Uterus (tissue), 7 donors: Measurements from ENCODE around the genes DTX3 and ATP23.

- PRO-cap, 4 experiments, result no peak in any of the 4 experiments
- RAMPAGE, long total RNA, 2 experiments, result start-site peak on the minus strand in 1 of 2 experiments, at chr12:57300095-57300329 at its widest, 8 reads per replicate
- RRBS, result no CpG with 5 or more reads among the region's 4 CpGs
Observed at GRCh38 chr12:57299774-57300490, 48.9 kb upstream of the STAC3 start.

DNA sequence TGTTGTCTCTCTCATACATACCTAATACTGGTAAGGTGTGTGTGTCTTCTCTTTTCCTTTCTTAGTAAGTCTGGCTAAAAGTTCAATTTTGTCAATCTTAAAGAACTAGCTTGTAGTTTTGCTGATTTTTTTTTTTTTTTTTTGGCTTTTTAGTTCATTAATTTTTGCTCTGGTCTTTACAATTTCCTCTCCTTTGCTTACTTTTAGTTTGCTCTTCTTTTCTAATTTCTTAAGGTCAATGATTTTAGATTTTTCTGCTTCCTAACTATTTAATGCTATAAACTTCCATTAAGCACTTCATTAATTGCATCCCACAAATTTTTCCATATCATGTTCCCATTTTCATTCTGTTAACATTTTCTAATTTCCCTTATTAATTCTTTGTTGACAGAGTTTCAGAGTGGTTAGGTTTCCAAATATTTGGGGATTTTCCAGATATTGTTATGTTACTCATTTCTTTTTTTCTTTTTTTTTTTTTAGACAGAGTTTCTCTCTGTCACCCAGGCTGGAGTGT is 73.3 kb downstream of the R3HDM2 start:
- PRO-cap, 4 experiments, result no peak in any of the 4 experiments
- RAMPAGE, long total RNA, 2 experiments, result no peak in any of the 2 experiments

DNA sequence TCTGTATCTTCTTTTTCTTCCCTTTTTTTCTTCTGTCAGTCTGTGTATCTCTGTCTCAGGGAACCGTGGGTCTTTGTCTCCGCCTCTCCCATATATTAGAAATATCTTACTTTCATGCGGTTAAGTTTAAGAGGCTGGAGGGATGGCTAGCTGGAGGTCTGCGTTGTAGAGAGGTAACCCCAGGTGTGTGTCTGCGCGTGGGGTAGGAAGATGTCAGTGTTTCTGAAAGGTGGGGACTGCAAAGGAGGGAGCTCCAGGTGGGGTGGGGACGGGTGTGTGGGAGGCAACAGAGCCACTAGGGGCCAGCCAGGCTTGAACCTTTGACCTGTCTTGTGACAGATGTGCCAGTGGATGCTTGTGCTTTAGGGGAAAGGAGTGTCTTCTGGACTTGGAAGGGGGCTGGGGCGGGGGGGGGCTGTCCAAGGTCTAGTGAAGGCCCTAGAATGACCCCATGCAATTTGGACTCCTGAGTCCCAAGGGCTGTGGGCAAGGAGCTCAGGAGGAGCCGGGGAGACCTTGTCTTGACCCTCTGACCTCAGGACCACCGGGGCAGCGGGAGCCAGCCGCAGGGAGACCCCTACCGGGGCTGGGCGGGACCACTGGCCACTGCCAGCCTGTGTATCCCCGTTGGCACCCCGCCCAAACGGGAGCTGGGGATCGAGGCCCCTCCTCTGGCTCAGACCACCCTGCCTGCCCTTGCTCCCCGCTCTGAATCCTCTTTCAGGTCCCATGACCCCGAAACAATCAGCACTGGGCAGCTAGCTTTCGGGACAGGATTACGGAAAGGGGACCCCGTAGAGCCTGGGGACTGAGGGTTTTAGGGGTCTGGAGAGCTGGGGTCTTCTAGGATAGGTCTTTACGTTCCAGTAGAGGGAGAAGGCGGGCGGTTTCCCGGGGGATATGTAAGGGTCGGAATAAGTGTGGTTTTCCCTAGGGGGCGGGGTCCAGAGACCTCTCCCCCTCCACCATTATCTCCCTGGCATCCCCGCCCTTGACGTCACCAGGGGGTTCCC is 1.1 kb downstream of the GLI1 start:
- PRO-cap, 4 experiments, result no peak in any of the 4 experiments
- RAMPAGE, long total RNA, 2 experiments, result no peak in any of the 2 experiments
- RRBS, result 2% methylated on average over 8 of the region's 31 CpGs

GRCh38 chr12:57475146-57475645 is 4.5 kb downstream of the ARHGAP9 start:
- PRO-cap, 4 experiments, result no peak in any of the 4 experiments
- RAMPAGE, long total RNA, 2 experiments, result start-site peak on the minus strand in 1 of 2 experiments, at chr12:57475343-57475395 at its widest, 5 reads per replicate
- RRBS, result 9% methylated on average over 20 of the region's 39 CpGs

DNA sequence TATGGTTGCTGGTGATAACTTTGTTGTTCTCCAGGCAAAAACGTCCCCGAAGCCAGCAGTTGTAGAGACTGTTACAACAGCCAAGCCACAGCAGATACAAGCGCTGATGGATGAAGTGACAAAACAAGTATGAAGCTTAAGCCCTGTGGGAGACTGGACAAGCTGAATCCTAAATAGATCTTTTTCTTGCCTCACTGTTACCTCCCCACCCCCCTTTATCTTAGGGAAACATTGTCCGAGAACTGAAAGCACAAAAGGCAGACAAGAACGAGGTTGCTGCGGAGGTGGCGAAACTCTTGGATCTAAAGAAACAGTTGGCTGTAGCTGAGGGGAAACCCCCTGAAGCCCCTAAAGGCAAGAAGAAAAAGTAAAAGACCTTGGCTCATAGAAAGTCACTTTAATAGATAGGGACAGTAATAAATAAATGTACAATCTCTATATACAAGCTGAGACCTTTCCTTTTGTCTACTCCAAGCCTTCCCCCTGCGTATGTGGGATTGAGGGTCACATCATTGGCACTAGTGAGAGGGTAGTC is 4.0 kb downstream of the DDIT3 start:
- PRO-cap, 4 experiments, result no peak in any of the 4 experiments
- RAMPAGE, long total RNA, 2 experiments, result no peak in any of the 2 experiments
- RRBS, result no CpG with 5 or more reads among the region's 8 CpGs

DNA sequence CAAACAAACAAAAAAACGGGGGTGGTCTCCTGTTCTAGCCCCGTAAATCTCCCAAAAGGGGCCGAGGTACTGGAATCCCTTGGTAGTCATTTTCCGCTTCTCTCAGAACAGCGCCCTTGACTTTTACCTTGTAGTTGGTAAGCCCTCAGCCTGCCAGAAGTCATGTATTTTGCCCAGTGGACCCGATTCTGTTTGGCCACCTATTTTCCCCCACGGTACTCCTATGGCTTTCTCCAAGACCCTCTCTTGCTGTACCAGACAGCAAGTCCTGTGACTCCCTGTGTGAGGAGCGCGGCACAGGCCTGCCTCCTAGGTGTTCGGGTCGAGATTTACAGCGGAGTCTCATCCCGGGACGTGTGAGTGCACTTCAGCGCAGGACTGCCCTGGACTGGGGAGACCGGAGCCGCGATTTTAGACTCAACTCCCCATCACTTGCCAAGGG is 1.1 kb upstream of the MBD6 start:
- PRO-cap, 4 experiments, result peak in 3 of 4 experiments; most common plus-strand start position 345 of the sequence (in 3); most common minus-strand start position 272 of the sequence (in 2)
- RAMPAGE, long total RNA, 2 experiments, result no peak in any of the 2 experiments
- RRBS, result 28% methylated on average over 4 of the region's 18 CpGs

GRCh38 chr12:57530017-57531123 is 7.7 kb downstream of the MBD6 start:
- PRO-cap, 4 experiments, result no peak in any of the 4 experiments
- RAMPAGE, long total RNA, 2 experiments, result no peak in any of the 2 experiments
- RRBS, result no CpG with 5 or more reads among the region's 6 CpGs

DNA sequence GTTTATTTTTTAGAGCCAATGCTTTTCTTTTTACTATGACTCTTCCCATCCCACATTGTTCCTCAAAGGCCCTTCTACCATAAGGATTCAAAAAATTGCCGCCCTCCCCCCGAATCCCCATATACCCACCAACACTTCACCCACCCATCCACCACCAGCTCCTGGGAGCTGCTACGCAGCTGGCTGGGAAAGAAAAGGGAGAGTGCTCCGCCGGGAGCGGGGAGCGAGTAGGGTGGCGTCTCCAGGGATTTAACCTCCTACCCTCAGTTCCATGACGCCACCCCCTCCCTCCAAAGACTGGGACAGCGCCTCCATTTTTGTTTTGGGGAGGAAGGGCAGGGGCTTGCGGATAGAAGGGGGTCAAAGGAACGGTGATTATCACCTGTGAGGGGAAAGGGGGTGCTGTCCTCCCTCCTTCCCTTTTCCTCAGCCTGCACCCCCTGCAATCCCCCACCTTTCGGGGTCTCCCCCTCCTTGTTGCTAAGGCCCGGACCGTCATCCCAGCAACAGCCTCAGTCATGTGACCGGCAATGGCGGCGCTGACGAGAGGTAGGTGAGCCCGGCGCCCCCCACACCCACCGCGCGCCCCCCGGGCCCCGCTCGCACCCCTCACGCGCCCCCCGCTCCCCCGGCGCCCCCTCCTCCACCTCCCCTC is at the start of gene DTX3:
TSS of gene DTX3 (plus strand) at position 515 of the 655 bp plus-strand sequence.
- PRO-cap, 4 experiments, result peak in 4 of 4 experiments; most common plus-strand start position 519 of the sequence (in 4); most common minus-strand start position 185 of the sequence (in 1)
- RAMPAGE, long total RNA, 2 experiments, result start-site peak on the plus strand in 1 of 2 experiments, centred at position 529 of the sequence, 129 reads per replicate
- RRBS, result 3% methylated on average over 14 of the region's 32 CpGs

GRCh38 chr12:57823031-57823729 is 4.6 kb upstream of the AVIL start:
- PRO-cap, 4 experiments, result no peak in any of the 4 experiments
- RAMPAGE, long total RNA, 2 experiments, result no peak in any of the 2 experiments
- RRBS, result no CpG with 5 or more reads among the region's 13 CpGs

DNA sequence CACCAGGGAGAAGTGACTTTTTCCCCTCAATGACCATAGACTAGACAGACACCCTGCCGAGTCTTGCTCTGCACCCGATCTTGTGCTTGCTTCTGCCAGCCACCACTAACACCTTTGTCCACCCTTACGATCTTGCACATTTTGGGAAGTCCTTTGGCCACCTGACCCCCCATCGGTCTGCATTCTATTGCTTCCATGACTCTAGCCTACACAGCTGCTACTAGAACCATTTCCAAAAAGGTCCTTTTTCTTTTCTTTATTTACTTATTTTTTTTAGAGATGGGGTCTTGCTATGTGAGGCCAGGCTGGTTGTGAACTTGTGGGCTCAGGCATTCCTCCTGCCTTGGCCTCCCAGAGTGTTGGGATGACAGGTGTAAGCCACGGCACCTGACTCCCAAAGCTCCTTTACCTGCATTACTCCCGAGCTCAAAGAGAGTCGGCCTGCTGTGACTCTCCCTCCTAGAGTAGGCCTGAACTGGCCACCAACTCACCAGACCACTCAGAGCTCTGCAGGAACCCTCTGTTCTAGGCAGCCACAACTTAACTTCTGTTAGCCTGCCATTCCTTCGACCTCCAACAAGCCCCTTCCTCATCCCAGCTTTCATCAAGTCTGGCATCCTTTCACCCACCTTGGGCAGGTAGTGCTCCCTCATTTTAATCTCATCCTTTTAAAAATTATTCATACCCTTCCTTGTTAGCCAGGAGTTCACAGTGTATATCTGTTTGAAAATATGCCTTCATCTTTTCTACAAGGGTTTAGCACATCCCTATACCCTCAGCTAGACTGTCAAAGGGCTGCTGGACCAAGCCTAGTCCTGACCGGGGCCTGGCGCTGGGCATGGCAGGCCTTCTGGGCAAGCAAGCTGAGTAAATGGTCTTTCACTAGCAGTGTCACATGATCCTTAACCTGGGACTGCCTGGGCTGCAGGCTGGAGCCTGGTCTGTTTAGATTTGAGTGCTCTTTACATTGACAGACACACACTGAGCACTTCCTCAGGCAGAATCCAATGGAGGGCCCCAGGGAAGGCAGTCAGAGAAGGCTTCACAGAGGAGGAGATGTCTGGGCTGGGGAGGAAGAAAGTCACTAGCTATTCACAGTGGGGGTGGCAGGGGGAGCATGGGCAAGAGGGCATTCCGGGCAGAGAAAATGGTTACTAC is 6.6 kb upstream of the AVIL start:
- PRO-cap, 4 experiments, result no peak in any of the 4 experiments
- RAMPAGE, long total RNA, 2 experiments, result no peak in any of the 2 experiments
- RRBS, result no CpG with 5 or more reads among the region's 11 CpGs

DNA sequence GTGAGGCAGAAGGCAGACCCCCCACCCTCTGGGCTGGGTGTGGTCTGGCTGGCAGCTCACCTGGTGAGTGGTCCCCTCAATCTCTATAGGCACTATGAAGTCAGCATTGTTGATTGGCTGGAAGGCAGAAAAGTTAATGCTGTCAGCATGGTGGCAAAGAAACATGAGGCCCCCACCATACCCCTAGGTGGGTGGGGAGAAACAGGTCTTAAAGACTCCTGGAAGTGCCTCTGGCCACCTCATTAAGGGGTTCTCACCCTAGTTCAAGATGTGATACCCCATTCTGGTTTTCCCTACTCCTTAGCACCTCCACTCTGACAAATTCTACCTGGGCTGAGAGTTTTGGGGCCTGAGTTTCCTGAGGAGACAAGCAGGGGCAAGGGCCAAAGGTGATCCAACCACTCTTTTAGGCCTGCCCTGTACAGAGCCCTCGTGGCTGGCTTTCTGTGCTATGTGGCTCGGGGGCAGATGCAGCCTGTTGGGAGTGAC is 7.8 kb upstream of the AVIL start:
- PRO-cap, 4 experiments, result no peak in any of the 4 experiments
- RAMPAGE, long total RNA, 2 experiments, result start-site peak on the minus strand in 1 of 2 experiments, centred at positions 123 to 346 of the sequence, 9 to 18 reads per replicate
- RRBS, result no CpG with 5 or more reads among the region's 2 CpGs

GRCh38 chr12:57898916-57899840 is 42.2 kb upstream of the ATP23 start:
- PRO-cap, 4 experiments, result no peak in any of the 4 experiments
- RAMPAGE, long total RNA, 2 experiments, result no peak in any of the 2 experiments
- RRBS, result no CpG with 5 or more reads among the region's 10 CpGs

DNA sequence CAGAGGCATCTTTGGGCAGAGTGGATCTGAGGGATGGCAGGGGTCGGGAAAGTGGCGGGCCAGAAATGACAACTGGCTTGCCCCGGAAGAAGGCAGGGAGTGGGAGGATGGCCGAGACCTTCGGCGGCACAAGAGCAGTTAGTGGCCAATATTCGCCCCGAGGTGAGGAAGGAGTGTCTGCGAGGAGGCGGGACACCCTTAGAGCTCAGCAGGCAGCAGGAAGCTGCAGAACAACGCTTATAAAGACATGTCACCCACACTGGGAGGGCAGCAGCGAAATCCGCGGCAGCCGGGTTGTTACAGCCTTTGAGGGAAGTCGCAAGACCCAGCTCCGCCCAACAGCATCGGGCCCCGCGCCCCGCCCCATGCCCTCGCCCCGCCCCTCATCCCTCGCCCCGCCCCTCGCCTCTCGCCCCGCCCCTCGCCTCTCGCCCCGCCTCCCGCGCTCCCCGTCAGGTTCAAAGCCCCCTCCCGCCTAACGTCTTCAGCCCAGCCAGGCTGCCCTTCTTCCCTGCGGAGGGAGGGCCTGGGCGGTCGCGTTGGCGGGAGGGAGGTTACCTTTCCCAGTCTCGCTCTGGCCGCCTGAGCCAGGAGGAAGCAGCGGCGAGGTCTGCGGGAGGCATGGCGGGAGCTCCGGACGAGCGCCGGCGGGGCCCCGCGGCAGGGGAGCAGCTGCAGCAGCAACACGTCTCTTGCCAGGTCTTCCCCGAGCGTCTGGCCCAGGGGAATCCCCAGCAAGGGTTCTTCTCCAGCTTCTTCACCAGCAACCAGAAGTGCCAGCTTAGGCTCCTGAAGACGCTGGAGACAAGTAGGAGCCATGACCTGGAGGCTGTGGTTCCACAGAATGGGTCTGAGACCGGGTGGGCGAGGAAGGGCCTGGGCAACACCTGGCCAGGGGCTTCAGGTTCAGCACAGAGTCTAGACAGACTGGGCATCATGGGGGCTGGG is at the start of gene ATP23:
TSS of gene ATP23 (plus strand) at position 487 of the 948 bp plus-strand sequence.
- PRO-cap, 4 experiments, result peak in 4 of 4 experiments; most common plus-strand start position 481 of the sequence (in 3); most common minus-strand start position 318 of the sequence (in 3)
- RAMPAGE, long total RNA, 2 experiments, result start-site peak on the plus strand in 1 of 2 experiments, centred at positions 463 to 579 of the sequence, 35 to 189 reads per replicate
- RRBS, result no CpG with 5 or more reads among the region's 60 CpGs

- PRO-cap, 4 experiments, result no peak in any of the 4 experiments
- RAMPAGE, long total RNA, 2 experiments, result start-site peak on the minus strand in 1 of 2 experiments, at chr12:58877395-58877827 at its widest, 34 reads per replicate
- RRBS, result no CpG with 5 or more reads among the region's 15 CpGs
Observed at GRCh38 chr12:58877377-58877900, 42.9 kb downstream of the LRIG3 start.

DNA sequence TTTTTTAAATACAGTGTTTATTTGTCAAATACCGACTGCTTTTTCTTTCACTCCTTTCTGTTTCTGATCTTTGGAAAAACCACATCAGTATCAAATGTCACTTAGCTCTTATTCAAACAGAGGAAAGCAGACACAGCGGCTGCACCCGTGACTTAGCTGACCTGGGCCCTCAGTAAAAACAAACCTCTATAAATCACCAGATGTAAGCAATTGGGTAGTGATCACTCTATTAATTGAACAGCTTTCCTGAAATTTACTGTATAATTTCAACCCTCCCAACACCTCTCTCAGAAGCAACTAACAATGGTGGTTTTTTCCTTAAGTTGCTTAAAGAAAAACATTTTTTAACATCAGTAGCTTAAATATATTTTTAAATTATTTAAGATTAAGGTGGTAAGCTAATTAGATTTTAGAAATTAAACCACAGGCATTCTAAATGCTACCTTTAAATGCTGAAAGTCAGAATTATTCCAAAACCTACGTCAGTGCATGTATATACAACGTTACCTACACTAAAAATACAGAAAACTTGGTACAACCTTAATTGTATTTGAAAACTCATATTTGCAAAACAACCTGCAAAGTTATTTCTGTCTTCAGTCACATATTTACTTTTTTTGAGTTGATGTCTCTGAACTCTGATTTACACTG is 7.3 kb downstream of the LRIG3 start:
- PRO-cap, 4 experiments, result no peak in any of the 4 experiments
- RAMPAGE, long total RNA, 2 experiments, result no peak in any of the 2 experiments
- RRBS, result no CpG with 5 or more reads among the region's 5 CpGs

DNA sequence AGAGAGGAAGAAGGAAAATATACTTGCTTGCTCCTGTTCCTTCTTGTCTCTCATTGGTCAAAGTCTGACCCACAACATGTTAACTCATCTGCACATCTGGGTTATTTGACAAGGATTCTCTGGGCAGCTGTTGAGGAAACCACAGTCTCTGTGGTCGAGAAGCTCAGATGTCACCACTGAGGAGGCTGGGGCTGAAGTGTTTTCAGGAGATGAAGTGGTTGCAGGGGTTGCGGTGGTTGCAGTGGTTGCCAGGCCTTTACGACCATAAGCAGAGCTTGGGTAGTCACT is 265.0 kb upstream of the LRIG3 start:
- PRO-cap, 4 experiments, result no peak in any of the 4 experiments
- RAMPAGE, long total RNA, 2 experiments, result no peak in any of the 2 experiments
- RRBS, result no CpG with 5 or more reads among the region's 3 CpGs

DNA sequence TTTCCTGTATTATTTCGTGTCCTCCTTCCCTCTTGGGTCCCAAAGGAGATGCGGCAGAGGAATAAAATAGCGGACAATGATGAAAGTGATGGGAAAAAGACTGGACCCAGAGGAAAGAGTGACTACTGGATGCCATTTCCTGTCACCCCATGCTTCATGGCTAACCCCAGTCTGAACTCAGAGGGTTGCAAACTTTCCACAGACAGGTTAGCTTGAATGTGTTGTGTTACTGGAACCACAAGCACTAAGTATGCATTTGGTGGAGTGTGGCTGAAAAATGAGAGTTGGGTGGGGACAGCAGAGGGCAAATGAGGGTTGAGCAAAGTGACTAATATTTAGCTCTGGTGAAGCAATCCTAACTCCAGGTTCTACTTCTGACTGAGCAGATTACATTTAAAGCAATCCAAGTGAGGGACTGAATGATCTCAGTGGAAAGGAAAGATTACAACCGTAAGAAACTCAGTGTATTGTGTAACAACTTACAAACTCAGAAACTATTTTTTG is 1.5 kb downstream of the SLC16A7 start:
- PRO-cap, 4 experiments, result peak in 4 of 4 experiments; most common plus-strand start position 364 of the sequence (in 1); most common minus-strand start position 278 of the sequence (in 2)
- RAMPAGE, long total RNA, 2 experiments, result no peak in any of the 2 experiments
- RRBS, result no CpG with 5 or more reads among the region's 4 CpGs

- PRO-cap, 4 experiments, result no peak in any of the 4 experiments
- RAMPAGE, long total RNA, 2 experiments, result no peak in any of the 2 experiments
Observed at GRCh38 chr12:59615661-59616146, 19.9 kb downstream of the SLC16A7 start.

- PRO-cap, 4 experiments, result no peak in any of the 4 experiments
- RAMPAGE, long total RNA, 2 experiments, result no peak in any of the 2 experiments
- RRBS, result no CpG with 5 or more reads among the region's 2 CpGs
Observed at GRCh38 chr12:59666612-59667067, 70.8 kb downstream of the SLC16A7 start.

- PRO-cap, 4 experiments, result no peak in any of the 4 experiments
- RAMPAGE, long total RNA, 2 experiments, result no peak in any of the 2 experiments
- RRBS, result no CpG with 5 or more reads among the region's 6 CpGs
Observed at GRCh38 chr12:60270315-60270645, 674.5 kb downstream of the SLC16A7 start.